ENCODE results near the genes TNMD, TMEM35A and ARMCX6.

- PRO-cap, 2 experiments = no peak in any of the 2 experiments
Observed at GRCh38 chrX:86001982-86002584, 45.3 kb downstream of the CHM start.

DNA sequence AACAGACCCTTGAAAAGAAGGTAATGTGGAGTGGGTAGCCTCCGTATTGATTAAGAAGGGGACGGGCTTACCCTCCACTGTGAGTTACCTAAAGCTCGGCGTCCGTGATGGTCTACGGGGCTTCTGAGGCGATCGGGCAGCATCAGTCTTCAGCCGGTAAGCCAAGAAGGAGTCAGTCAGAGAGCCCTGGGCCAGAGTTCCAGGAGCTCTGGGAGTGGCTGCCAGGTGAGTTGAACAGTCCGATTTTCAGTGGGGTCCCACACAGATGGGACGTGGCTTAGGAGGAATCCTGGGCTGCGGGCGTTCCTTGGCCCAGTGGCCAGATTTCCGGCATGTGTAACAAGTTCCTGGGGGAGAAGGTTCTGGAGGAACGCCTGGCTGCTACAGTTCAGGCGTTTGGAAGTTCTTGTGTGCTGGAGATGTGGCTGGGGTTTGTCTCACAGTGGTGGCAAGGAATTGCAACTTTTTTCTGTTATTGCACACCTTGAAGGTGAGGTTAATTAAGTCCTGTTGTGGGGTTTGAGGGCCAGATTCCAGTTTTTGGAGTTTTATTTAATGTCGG is 324.3 kb downstream of the PCDH11X start:
- PRO-cap, 2 experiments = no peak in any of the 2 experiments

DNA sequence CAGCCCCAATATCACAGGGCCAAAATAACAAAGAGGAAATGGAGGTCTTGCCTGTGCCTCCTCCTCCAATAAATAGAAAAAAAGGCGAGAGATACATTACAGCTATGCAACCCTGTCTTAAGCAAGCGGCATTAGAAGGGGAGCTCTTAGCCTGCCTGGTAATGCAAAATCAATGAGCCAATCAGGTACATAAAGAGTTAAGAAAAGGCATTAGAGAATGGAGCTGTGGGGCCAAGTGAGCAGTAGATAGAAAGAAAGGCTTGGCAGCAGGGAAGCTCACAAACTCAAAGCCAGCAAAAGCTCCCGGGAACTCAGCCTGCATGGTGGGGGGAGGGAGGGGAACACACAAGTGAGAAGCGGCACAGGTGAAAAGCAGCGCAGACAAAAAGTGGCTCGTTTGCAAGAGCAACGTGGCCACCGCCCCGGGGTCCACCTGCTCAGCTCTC is 818.5 kb downstream of the FAM133A start:
- PRO-cap, 2 experiments = no peak in any of the 2 experiments

- PRO-cap, 2 experiments = no peak in any of the 2 experiments
Observed at GRCh38 chrX:94701763-94702395, 1027.9 kb downstream of the FAM133A start.

DNA sequence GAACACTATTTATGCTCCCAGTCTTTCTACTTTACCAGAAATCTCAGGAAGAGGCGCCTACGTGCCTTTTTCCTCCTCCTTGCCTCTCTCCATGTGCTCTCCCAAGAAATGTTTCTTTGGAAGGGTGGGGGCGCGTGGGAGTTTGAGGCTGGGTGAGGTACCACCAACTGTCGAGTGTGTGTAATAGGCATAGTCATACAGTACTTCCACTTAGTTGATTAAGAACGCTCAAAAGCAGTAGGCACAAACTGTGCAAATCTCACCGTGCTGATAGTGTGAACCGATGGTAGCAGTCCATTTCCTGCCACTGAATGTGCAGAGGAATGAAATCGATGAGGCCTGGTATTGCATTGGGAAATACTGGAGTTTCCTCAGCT is 998 bp downstream of the DIAPH2 start:
- PRO-cap, 2 experiments = no peak in any of the 2 experiments

DNA sequence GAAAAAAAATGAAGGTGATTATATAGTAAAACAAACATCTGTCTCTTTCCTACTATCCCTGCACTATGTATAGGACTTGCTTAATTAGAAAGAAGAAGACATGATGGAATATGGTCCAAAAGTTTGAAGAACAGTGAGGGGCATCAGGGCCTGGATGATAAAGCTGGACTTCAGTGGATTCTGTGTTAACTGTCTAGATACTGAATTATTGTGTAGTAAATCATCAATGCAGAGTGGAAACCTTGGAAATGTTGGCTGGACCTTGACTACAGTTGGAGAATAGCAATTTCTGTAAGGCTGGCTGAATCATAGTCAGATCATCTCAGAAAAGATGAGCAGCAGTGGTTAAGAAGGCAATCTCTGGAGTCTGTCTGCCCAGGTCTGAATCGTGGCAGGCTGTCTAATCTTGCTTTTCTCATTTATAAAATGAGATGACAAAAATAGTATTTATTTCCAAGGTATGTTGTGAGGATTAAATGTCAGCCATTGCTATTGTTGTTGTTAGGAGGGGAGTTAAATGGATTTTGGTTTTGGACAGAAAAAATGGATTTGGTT is 99.0 kb upstream of the RPA4 start:
- PRO-cap, 2 experiments = no peak in any of the 2 experiments

DNA sequence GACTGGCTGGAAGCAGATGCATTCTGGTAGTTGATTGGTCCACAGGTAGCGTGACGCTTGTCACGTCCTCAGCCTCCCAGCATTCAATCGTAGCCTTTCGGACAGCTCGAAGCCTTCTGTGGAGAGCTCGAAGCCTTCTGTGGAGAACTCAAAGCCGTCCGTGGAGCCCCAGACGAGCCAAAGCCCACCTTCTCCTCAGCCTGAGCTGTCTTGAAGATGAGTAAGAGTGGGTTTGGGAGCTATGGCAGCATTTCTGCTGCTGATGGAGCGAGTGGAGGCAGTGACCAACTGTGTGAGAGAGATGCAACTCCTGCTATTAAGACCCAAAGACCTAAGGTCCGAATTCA is 360 bp downstream of the RPA4 start:
- PRO-cap, 2 experiments = no peak in any of the 2 experiments

DNA sequence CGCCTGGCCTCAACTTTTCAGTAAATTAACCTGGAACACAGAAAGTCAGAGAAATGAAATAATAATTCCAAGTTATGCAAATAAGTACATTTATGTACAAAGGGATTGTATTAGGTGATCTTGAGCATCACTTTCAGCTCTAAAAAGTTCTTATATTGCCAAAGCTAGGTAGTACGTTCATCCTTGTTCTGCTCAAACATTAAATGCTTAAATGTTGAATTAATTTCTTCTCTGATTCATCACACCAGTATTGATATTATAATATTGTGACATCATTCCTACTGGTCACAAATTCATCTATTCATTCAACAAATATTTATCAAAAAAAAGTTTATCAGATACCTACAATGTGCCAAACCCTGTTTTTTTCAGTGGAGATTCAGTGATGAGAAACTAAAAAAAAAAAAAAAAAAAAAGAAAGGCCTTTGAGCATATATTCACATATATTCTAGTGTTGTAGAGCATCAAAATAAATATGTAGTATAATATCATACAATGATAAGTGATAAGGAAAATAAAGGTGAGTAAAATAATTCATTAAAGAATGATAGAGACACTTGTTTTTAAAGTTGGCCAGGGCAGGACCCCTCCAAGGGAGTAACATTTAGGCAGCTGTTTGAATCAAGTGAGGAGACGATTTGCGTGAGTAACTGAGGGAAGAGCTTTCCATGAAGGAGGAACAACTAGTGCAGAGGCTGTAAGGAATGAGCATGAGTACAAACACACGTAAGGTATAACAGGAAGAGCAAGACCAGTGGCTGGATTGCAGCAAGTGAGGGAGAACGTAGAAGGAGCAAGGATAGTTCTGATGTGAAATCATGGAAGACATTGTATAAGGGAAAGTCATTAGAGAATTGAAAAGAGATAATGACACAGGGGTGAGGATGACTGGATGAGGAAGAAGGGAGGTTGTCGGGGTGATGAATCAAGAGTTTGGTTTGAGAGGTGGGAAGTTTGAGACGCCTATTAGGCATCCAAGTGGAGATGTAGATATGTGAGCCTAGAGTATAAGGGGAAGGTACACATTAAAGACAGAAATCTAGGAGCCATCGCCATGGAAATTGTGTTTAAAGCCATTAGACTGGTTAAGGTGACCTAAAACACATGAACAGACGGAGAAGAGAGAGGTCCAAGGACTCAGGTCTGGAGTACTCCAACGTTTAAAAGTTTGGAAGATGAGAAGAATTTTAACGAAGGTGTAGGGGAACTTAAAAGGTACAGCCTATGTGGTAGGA is 378.4 kb downstream of the RPA4 start:
- PRO-cap, 2 experiments = no peak in any of the 2 experiments

GRCh38 chrX:100417477-100418215 is 7.6 kb upstream of the PCDH19 start:
- PRO-cap, 2 experiments = no peak in any of the 2 experiments

- PRO-cap, 2 experiments = no peak in any of the 2 experiments
Observed at GRCh38 chrX:100584618-100585210, at the start of gene TNMD. Gene TNMD, plus strand, starts transcription at chrX:100584936.

GRCh38 chrX:100593115-100593504 is 8.4 kb downstream of the TNMD start:
- PRO-cap, 2 experiments = no peak in any of the 2 experiments

- PRO-cap, 2 experiments = no peak in any of the 2 experiments
Observed at GRCh38 chrX:100830581-100830990, 10.4 kb downstream of the CSTF2 start.

GRCh38 chrX:101078634-101079354 is at the start of gene TMEM35A:
Gene TMEM35A, plus strand, starts transcription at chrX:101078879.
- PRO-cap, 2 experiments = no peak in any of the 2 experiments

DNA sequence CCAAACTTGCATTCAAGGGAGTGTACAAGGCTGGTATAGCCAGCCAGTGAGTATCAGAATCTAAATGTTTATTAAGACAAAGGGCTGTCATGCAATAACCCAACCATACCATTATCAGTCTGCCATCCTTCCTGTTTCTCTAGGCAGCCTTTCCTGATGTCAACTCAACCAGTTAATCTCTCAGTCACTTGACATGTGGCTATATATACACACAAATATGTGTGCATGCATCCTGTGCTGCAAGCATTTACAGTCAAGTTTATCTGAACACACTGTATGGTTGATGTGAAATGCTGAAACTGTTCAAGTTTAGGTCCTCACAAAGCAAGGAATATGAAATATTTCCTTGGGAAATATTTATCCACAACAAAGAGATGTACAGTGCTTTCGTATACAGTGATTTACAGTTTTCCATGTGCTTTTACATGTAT is 17.1 kb downstream of the BTK start:
- PRO-cap, 2 experiments = no peak in any of the 2 experiments

GRCh38 chrX:101406891-101407655 is 652 bp downstream of the GLA start:
- PRO-cap, 2 experiments = no peak in any of the 2 experiments

- PRO-cap, 2 experiments = peak in 2 of 2 experiments; most common plus-strand start chrX:101618048 (in 1); most common minus-strand start chrX:101617935 (in 2)
Observed at GRCh38 chrX:101617756-101618156, at the start of gene ARMCX6. Gene ARMCX6, minus strand, starts transcription at chrX:101618000.

DNA sequence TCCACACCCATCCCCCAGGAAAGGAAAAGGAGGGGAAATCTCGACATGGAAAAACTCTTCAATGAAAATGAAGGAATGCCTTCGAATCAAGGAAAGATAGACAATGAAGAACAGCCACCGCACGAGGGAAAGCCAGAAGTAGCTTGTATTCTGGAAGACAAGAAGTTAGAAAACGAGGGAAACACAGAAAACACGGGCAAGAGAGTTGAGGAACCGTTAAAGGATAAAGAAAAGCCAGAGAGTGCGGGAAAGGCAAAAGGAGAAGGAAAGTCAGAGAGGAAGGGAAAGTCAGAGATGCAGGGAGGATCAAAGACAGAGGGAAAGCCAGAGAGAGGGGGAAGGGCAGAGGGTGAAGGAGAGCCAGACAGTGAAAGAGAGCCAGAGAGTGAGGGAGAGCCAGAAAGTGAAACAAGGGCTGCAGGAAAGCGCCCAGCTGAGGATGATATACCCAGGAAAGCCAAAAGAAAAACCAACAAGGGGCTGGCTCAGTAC is 1.4 kb downstream of the TCEAL2 start:
- PRO-cap, 2 experiments = no peak in any of the 2 experiments

DNA sequence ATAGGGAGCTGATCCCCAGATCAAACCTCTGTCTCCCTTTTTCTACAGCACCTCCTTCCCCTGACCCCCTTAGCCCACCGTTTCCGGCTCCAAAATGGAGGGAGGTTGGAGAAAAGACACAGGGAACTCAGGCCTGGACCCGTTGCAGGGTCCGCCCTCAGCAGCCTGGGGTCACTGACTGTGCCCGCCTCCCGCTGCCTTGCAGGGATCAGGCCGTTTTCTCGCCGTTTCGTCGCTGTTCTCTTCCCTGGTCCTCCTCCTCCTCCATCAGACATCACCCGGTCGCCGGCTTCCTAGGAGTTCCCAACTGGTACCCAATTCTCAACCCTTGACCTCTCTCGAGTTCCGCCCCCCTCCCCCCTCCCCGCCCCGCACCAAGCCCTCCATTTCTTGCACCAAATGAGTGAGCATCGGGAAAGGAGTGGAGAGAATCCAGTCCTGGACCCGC is 585 bp downstream of the TCEAL5 start:
- PRO-cap, 2 experiments = no peak in any of the 2 experiments

DNA sequence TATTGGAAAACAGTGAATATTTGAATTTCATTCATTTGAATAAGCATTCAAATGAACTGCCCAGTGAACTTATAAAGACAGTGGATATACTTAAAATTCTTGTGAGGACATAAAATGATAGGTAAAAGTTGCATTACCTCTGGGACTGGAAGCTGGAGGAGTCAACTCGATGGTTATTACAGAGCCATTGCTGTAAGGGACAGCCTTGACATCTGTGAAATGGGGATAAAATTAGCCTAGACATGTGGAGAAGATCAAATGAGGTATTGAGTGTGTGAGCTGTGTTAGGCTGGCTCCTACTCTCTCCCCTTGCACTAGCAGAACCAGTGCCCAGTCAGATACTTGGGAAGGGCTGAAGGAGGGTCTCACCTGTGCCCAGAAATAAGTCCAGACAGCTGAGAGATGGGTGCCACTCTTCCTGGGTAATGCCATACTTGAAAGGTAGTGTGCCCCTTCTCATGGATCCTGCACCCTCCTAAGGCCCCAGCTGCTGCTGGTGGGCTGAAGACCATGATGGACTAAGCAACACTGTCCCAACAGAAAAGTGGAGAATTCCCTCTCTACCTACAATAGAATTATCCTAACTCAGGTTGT is 2.5 kb downstream of the TCEAL4 start:
- PRO-cap, 2 experiments = no peak in any of the 2 experiments

DNA sequence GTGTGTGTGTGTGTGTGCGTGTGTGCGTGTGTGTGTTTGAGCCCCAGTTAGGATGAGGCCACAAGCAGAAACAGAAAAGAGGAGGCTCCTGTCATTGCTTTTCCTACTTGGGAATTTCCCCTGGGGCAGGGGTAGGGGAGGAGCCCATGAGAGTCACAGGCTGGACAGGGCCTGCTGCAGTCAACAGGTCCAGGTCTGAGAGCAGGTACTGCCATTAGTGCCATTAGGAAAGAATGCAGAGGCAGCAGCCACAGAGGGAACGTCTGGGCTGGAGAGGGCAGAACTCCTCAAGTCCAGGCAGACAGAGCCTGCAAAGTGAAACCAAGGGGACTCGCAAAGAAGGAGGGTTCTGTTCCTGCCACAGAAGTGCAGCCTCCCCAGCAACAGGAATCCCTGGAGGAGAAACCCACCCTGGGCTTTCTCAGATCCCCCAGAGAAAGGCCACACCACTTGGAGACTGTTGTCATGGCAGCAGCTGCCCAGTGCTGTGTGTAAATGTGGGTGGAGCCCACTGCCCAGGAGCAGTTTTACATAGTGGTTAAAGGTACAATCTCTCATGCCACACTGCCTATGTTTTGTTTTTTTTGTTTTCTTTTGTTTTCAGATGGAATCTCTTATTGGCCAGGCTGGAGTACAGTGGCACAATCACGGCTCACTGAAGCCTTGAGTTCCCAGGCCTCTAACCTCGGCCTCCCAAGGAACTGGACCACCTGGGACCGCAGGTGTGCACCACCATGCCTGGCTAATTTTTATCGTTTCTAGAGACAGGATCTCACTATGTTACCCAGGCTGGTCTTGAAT is 3.9 kb upstream of the TCEAL1 start:
- PRO-cap, 2 experiments = no peak in any of the 2 experiments

Measured in cytotoxic T cell (primary cell).